Peritoneum (tissue), 1 donor: ENCODE results near the gene PPP1R2B.

DNA sequence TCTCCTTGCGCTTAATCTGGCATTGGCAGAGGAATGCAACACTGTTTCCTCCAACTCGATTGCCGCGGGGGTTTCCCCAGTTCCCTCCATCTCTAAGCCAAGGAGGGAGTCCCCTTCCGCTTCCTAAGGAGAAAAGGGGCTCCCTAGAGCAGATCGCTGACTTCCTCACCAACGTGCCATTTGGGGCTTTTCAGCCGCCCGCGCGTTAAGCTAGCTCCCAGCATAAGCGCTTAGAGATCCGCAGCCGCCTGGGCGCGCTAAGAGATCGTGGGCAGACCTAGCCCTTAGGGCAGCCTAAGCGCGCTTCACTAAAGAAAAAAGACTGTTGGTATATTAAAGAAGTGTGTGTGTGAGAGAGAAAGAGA is 597.9 kb upstream of the SGCD start:
- PRO-cap: no peak

DNA sequence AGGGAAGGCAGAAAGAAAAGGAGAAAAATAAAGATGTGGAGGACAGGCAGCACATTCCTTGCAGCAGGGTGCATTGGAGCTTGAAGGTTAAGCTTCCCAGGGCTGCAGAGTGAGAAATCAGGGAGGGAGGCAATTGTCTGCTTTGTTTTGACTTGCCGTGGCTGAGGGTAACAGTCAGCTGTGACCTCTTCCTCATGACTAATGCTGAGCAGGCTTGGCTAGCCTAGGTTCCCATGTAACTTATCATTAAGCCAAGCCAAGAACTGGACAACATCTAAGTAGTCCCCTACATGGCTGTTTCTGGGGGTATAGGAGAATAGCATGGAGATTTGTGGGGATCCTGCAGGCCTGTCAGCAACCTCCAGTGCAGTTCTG is 148.9 kb downstream of the SGCD start:
- PRO-cap: no peak

- PRO-cap: no peak
Measured at GRCh38 chr5:156850135-156850708, at the start of gene PPP1R2B. PPP1R2B (plus strand) TSS chr5:156850295.

- PRO-cap: no peak
Measured at GRCh38 chr5:156972164-156972726, 9.2 kb upstream of the TIMD4 start.

DNA sequence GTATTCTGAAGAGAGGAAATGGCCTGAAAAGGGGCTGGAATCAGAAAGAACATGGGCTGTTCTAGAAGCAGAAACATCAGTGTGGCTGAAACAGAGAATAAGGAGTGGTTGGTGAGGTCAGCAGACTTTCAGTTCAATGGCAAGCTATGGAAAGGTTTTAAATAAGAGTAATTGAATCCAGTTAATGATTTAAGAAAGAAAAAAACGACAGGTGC is 16.1 kb upstream of the HAVCR1 start:
- PRO-cap: no peak

DNA sequence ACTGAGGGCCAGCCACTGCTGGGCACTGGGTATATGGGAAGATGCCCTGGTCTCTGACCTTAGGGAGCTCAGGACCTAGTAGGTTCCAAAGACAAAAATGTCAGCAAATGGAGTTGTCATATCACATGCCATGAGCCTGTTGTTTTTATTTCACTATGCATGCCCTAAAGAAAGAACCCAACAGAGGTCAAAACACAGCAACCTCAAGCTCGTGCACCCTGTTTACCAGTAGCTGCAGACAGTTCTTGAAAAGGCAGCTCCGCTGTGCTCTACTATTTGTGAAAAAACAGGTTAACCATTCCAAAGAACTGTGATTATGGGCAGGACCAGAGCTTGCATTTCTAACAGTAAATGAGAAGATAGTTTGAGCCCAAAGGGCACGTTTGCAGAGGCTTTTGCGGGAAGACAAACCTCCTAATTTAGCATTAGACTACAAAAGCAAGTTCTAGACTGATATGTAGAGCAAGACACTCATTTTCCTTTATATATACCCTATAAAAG is 22.8 kb downstream of the ITK start:
- PRO-cap: no peak

GRCh38 chr5:157249065-157249539 is 16.8 kb upstream of the CYFIP2 start:
- PRO-cap: no peak

GRCh38 chr5:157268027-157268674 is 2.2 kb downstream of the CYFIP2 start:
- PRO-cap: no peak

GRCh38 chr5:157271511-157272407 is 5.8 kb downstream of the CYFIP2 start:
- PRO-cap: no peak

DNA sequence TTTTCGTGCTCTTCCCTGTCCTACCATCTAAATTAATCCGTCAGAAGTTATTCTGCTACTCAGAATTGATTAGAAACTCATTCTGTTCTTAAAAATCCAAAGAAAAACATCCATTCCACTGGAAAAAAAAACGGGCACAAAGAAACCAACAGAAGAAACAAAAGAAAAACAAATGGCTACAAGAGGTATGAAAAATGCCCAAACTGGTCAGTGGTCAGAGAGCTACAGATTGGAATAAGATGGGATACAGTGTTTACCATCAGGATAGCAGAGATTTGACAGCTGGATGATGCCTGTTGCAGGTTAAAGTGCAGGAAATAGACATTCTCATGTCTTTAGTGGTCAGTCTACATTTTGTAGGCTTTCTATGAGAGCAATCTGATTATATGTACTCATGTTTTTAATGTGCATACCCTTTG is 30.3 kb downstream of the FNDC9 start:
- PRO-cap: no peak

DNA sequence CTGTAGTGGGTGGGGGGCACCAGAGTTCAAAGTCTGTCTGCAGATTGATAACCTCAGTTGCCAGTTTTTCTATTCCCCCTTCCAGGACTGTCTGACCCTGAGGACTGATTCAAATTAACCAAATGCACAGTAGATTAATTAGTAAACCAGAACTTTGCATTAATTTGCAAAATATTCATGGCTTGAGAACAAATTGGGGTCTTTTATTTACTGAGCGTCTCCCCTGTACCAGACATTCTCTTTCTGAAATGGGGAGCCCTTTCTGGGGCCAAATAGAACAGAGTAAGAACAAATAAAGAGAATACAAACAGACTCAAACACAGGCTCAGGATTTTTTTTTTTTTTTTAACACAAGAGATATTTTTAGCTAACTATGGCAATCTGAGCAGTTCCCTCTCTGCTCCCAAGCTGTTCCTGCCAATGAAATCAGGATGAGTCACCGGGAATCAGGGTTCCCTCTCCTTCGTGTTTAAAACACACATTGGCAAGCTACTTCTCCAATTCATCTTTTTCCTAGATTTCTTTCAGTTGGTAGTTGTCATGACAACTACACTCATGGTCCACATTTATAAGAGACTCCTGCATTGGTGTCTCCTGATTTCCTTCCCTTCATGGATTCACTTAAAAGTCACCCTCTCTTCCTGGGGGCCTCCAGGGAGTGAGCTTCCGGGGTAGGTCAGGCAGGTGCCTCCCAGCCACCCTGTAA is 42.0 kb upstream of the FNDC9 start:
- PRO-cap: no peak

- PRO-cap: no peak
Measured at GRCh38 chr5:157390264-157391340, 45.1 kb upstream of the FNDC9 start.

DNA sequence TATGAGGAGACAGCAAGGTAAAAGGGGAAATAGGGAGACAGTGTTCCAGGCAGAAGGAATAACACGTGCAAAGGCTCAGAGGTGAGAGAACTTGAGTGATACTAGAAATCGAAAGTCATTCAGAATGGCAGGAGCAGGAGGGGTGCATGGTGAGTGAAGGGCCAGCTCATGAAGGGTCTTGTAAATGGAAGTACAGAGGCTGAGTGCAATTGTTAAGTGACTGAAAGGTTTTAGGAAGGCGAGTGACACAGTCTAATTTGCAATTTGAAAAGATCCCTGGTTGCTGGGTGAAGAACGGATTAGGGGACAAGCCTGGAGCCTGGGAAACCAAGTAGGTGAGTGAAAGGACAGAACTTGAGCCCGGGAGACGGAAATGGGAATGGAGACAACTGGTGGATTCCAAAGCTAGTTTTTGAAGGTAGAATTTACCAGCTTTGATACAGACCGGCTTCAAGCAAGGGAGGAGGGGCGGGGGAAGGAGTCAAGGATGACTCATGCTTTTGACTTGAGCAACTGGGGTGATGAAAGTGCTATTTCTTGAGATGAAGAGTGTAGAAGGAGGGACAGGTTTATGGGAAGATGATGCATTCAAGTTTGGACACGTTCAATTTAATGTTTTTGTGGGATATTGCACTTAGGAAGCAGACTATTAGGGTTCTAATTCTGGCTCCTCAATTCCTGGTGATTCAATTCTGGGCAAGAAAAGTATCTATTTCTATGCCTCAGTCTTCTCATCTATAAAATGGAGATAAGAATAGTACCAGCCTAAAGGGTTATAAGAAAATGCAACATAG is 4.3 kb downstream of the NIPAL4 start:
- PRO-cap: no peak

DNA sequence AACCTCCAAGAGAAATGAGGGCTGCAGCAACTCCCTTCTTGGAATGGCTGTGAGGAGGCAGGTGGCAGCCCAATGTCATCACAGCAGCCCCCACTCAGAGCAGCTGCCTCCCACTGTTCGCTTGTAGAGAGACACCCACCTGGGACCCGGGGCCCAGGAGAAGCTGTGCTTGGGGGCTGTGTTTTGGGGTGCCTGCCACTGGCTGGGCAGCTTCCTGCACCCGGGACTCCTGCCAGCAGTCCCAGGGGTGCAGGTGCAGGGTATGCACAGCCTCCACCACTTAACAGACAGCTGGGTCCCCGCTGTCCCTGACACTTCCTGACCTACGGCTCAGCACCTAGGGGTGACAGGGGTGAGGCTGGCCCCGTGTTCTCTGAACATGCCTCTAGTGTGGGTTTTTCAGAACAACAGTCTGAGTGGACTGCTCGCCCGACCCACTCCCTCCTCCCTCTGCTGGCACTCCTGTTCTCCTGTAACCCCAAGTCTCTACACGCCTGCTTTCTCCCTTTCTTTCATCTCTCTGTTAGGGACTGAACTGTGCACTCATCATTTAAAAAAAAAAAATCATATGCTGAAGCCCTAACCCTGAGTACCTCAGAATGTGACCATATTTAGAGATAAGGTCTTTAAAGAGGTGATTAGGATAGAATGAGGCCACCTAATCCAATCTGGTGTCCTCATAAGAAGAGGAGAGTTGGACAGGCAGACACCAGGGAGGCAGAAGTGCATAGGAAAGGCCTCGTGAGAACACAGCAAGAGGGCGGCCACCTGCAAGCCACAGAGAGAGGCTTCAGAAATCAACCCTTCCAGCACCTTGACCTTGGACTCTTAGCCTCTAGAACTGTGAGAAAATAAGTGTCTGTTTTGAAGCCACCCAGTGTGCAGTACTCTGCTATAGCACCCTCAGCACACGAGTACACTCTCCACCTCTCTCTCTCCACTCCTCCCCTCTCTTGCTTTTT is 26.5 kb downstream of the NIPAL4 start:
- PRO-cap: no peak

DNA sequence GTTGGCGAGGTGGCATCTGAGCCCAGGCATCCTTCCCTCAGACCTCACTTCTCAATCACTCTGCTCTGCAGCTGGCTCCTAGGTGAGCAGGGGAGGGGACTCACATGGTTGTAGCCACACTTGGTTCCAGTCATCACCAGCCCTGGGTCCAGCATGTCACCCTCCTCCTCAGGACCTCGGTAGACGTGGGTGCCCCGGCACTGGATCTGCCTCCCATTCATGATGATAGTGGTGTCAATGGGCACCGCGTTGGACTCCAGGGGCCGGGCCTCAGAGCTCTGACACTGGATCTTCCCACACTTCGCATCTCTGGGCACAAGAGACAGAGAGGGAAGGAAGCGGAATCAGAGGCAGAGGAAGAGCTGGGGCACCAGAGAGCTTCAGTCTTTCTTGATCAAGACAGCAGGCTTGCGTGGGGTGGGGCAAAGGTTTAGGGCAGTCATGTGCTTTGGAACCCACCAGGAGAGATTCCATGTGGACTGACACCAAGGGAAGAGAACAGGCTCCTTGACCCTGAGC is 32.9 kb downstream of the NIPAL4 start:
- PRO-cap: no peak

DNA sequence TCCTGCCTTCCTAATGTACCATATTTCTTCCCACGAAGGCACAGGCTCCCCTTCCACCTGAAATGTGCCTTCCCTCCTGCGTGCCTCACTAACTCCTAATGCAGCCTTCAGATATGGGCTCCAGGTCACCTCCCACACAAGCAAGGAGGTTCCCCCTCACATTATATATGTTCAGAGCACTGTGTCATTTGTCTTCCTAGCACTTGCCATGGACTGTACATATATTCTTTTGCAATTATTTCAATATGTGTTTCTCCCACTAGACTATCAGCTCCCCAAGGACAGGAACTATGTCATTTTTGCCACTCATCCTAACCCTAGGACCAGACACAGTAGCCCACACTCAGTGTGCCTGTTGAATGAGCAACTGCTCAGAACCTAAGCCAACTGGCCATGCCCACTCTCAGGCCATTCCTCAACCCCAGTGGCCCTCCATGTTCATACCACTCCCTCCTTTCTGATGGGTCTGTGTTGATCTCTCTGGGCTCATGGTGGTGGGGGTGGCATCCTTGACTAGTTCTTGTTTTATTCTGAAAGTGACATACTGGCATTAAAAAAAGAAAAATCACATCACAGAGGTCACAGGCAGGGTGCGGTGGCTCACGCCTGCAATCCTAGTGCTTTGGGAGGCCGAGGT is 41.3 kb downstream of the NIPAL4 start:
- PRO-cap: no peak

DNA sequence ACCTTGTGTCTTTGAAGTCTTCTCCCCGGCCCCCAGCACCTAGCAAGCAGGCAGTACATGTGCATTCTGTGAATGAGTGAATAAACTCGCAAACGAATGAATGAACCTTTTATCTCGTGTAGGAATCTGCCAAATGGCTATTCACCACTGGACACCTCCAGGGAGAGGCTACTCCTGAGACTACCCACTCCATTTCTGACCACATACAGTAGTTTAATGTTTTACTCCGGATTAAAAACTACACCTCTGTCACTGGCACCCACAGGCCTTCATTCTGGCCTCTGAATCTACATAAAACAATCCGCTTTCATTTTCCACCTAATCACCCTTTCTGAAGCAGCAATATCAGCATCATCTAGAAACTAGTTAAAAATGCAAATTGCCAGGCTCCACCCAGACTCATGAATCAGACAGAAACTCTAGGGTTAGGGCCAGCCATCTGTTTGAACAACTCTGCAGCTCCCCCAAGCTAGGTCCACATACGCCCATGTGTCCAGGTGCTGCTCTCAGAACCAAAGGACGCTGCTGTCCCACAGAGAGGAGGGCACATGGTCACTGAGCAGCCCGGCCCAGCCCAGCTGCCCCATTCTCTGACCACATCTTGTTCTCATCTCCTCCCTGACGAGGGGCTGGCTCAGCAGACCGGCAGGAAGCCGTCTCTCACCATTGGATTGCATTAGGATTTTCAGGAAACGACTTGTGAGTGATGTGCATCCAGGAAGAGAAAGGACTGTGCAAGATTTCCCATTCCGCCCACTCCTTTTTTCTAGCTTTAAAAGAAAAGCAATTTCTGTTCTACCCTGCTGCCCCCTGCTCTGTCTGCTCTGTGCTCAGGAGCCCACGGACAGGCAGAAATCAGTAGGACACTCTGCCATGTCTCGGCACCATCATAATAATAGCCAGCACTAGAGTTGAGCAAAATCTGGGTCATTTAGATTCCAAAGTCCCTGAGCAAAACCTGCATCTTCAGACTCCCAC is 34.7 kb downstream of the ADAM19 start:
- PRO-cap: no peak

GRCh38 chr5:157548243-157549096 is 27.1 kb downstream of the ADAM19 start:
- PRO-cap: no peak

DNA sequence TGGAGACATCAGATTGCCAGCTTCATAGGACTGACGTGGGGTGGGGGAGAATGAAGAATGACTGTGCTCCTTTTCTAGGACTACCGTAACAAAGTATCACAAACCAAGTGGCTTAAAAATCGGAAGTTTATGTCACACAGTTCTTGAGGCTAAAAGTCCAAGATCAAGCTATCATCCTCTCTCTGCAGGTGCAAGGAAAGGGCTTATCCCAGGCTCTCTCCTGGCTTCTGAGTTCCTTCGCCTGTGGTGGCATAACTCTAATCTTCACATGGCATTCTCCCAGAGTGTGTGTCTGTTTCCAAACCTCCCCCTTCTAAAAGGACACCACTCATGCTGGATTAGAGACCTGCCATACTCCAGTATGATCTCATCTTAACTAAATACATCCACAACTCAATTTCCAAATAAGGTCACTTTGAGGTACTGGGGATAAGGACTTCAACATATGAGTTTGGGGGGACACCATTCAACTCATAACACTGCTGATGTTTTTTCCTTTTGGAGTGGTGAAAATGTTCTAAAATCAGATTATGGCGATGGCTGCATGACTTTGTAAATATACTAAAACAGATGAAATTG is 25.4 kb downstream of the ADAM19 start:
- PRO-cap: no peak

- PRO-cap: no peak
Measured at GRCh38 chr5:157918624-157919610, 60.0 kb upstream of the CLINT1 start.